Measurements from ENCODE around the gene AP4S1.

DNA sequence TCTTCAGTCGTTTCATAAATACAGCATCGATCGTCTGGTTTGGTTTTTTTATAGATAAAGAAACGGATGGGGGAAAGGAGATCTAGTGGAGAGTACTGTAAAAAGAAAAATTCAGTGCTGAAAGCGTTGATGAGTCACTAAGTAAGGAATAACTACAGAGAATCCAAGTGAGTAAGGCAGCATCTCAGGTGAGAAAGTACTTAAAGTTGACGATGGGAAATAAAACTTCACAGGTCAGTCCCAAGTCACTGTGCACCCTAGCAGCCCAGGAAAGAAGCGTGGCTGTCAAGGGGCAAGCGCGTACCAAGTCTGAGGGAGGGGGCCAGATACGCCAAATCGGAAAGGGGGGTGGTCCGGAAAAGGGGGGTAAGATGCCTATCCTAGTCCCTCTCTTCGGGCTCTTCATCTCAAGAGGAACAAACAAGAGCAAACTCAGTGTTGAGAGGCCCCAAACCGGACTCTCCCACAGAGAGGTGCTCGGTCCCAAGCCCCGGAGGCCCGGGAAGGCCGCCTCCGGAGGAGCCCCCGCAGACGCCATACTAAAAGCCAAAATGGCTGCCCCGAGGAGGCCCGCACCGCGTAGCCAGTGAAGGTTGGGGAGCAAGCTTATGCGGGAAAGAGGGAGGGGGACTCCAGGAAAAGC is at the start of gene AP4S1:
Gene AP4S1 (plus strand): TSS at position 539 of the 643 bp plus-strand sequence.
- RRBS, result 4% methylated on average over 3 of the region's 26 CpGs

DNA sequence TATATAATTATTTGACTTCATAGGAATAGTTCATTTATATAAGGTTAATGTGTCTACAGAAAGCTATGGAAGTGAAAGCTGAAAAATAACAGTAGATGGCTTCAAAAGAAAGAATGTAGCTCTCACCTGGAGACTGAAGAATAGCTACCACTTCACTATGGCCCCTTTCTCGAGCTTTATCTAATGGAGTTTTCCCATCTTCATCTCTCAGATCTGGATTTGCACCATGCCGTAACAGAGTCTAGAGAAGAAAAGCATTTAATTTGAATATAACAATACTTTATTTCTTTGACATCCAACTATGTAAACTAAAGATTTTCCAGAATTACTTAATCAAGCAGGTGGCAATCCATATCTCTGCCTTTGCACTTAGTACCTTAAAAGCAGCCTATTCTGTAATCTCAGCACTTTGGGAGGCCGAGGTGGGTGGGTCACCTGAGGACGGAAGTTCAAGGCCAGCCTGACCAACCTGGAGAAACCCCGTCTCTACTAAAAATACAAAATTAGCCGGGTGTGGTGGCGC is 38.3 kb downstream of the HECTD1 start:
- RRBS, result no CpG with 5 or more reads among the region's 7 CpGs

- RRBS, result no CpG with 5 or more reads among the region's 6 CpGs
These were observed 131.3 kb upstream of the ARHGAP5 start for GRCh38 chr14:31945789-31946145.

GRCh38 chr14:31950271-31950772 is 126.8 kb upstream of the ARHGAP5 start:
- RRBS, result no CpG with 5 or more reads among the region's 7 CpGs

GRCh38 chr14:32005996-32006487 is 71.1 kb upstream of the ARHGAP5 start:
- RRBS, result no CpG with 5 or more reads among the region's 6 CpGs

DNA sequence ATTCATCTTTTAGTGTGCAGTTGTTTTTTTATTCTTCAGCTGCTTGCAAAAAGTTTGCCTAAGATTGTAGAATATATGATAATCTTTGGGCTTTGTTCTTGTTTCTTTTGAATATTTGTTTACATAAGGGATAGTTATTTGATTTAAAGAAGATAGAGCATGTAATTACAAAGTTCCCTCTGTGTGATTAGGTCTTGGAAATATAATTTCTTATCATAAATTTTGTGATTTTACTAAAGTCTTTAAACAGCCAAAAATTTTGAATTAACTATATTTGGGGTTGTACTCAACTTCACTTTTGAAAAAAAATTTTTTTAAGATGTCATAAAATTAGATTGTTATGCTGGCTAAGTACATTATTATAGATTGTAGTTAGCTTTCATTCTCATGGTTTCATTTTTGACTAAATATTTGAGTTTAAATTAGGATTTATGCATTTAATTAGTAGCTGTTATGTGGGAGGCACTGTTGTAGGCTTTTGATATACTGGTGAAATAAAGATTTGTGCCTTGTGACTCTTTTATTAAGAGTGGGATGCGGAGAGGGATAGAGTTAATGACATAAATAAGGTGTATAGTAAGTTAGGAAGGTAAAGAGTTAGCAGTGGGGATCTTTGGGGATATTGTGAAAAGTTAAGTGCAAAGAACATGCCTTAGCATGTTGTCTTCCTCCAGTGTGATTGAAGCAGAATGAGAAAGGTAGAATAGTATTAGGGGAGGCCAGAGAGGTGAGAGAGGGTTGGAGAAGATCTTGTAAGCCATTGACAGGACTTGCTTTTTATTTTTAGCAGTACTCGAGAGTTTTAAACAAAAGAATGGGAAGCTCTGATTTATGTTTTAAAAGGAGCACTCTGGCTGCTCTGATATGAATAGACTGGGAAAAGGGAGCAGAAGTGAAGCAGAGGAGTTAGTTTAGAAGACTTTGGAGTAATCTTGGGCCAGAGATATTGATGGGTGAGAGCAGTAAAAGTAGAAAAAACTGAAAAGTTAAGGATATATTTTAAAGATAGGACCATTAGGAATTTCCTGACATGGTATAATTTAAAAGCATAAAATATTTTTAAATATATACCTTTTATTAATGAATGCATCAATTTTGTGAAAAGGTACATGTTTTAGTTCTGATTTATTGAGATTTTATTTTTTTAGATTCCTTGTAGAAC is 8.8 kb downstream of the ARHGAP5 start:
- RRBS, result no CpG with 5 or more reads among the region's 2 CpGs

DNA sequence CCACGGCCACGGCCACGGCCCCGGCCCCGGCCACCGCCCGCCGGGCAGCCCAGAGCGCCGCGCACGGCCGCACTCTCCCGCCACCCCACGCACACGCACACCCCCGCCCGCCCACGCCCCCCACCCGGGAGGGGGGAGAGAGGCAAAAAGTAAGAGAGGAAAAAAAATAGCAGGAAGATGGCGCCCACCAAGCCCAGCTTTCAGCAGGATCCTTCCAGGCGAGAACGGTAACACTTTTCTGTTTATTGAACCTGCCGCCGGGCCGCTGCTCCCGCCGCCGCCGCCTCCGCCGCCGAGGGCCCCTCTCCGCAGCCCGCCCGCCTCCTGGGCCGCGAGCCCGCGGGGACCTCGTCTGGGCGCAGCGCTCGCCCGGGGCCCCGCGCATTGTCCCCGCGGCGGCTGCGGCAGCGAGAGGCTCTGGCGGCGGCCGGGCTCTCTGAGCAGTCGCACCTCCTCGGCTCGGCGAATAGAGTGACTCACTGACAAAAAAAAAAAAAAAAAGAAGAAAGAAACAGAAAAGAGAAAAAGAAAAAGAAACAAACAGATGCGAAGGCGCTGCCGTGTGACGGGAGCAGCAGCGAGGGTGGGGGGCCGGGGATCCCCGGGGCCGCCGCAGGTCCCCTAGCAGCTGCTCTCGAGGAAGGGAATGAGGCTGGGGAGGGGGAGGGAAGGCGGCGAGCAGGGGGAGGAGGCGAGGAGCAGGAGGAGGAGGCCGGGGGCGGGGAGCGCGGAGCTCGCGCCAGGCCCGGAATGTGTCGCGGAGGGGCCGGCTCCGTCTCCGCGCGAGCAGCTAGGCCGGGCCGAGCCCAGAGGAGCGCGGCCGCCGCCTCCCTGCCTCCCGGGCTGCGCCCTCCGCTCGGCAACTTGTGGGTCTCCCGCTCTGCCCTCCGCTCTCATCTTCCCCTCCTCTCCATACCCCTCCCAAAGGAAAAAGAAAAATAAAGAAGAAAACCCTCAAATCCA is 742 bp downstream of the NPAS3 start:
- RRBS, result 4% methylated on average over 39 of the region's 98 CpGs

DNA sequence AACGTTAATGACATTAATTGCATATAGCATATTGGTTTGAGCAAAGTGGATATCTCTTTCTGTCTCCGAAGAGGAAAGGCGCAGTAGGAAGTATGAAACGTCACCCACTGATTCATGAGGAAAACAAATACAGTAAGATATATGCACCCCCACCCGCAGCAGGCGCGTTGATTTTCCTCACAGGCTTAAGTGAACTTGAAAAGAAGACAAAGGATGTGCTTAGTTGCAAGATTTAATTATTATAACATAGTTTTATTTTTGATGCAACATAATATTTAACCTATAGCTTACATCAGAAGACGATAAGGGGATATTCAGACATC is 1.7 kb downstream of the NPAS3 start:
- RRBS, result no CpG with 5 or more reads among the region's 8 CpGs

GRCh38 chr14:33564601-33565347 is 386.1 kb downstream of the EGLN3 start:
- RRBS, result no CpG with 5 or more reads among the region's 2 CpGs

DNA sequence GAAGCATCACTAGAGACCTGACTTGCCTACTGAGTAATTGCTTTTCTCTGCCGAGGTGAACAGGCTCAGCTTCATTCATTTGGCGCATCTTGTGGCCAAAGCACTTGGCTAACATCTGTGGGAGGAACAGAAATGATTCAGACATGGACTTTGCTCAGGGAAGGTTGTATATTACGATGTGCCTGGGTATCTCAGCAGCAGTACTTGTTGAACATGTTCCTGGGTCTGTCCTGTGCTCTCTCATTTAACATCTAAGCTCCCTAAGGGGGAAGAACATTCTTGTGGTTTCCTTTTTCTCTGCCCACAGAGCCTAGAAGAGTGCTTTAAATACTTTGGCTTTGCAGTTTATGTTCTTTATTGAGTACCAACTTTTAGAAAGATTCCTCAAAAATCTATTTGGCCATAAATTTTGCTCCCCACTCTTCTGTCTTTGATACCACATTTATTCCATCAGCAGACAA is 101.1 kb upstream of the EGLN3 start:
- RRBS, result no CpG with 5 or more reads among the region's 3 CpGs

GRCh38 chr14:34139689-34140217 is 188.9 kb upstream of the EGLN3 start:
- RRBS, result no CpG with 5 or more reads among the region's 9 CpGs

GRCh38 chr14:34505820-34506472 is 33.6 kb downstream of the EAPP start:
- RRBS, result no CpG with 5 or more reads among the region's 2 CpGs

GRCh38 chr14:35278495-35278891 is 13.7 kb upstream of the PSMA6 start:
- RRBS, result no CpG with 5 or more reads among the region's 3 CpGs

GRCh38 chr14:35290163-35290769 is 1.9 kb upstream of the PSMA6 start:
- RRBS, result no CpG with 5 or more reads among the region's 2 CpGs

- RRBS, result no CpG with 5 or more reads among the region's 10 CpGs
These were observed 6.4 kb downstream of the PSMA6 start for GRCh38 chr14:35298539-35299101.

- RRBS, result no CpG with 5 or more reads among the region's 22 CpGs
These were observed 41.6 kb downstream of the PSMA6 start for GRCh38 chr14:35333369-35334585.

GRCh38 chr14:35340728-35341246 is 48.6 kb downstream of the PSMA6 start:
- RRBS, result no CpG with 5 or more reads among the region's 9 CpGs

DNA sequence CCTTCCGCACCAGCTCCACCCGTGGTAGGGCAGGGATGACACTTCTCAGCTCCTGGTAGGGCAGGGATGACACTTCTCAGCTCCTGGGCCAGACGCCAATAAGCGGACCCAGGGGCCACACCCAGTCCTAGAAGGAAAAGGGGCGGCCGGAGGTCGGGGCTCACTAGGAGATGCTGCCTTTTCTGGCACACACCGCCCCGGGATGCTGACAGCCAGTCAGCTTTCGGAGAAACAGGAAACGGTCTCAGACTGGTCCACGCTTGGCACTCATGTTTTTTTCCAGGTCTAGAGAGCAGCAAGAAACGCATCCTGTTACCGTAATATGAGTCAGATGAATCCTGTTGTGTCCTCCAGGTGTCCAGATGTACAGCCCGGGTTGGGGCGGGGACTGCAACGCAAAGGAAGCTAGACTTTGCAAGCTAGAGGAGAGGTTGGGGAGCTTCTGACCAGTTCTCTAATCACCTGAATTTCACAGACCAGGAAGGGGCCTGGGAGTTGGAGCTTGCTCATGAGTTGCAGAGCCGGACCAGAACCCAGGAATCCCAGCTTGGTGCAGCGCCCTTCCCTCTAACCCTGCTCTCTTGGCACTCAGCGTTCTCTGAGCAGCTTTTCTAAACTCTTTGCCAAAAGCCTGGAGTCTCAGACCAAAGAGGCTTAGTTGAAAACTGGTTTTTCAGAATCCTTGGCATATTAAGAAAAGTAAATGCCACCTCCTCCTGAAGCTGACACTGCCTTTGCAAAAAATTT is 34.6 kb downstream of the NFKBIA start:
- RRBS, result 18% methylated on average over 4 of the region's 20 CpGs

DNA sequence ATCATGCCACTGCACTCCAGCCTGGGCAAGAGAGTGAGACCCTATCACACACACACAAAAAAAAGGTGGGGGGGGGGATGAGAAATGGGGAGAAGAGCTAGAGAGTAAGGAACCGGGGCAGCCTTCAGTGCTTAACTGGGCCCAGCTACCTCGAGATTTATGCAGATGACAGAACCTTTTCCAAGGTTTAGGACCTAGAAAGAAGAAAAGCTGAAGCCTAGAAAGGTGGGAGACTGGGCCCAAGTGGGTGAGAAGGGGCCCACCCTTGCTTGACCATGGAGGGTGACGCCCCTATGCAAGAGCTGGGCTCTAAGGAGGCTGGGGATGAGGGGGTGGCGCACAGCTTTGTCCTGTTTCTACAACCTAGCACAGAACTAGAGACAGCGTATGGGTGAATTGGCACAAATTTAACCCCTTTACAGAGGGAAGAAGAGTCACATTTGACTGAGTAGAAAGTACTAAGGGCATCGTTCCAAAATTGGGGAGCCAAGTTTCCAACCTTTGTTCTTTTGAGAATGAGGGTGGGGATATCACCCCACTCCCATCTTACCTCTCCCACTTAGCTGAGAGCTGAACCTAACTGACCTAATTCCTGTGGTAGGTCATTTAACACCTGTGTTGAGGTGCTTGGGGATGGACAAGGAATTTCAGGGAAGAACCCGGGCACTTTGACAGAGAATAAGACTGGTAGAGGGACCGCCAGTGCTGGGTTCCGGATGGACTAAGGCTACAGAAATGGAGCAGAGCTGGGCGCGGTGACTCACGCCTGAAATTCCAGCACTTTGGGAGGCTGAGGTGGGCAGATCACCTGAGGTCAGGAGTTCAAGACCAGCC is 5.4 kb downstream of the NFKBIA start:
- RRBS, result no CpG with 5 or more reads among the region's 12 CpGs

GRCh38 chr14:35400815-35401156 is 3.8 kb downstream of the NFKBIA start:
- RRBS, result no CpG with 5 or more reads among the region's 7 CpGs

Measured in epidermal melanocyte (primary cell).